Thoracic aorta (tissue), 1 donor: ENCODE measurements around the gene HDAC4.

- RAMPAGE, long total RNA: no peak
Observed at GRCh38 chr2:238727684-238728011, 120.2 kb upstream of the TWIST2 start.

- RAMPAGE, long total RNA: no peak
Observed at GRCh38 chr2:238728462-238729326, 119.2 kb upstream of the TWIST2 start.

- RAMPAGE, long total RNA: no peak
Observed at GRCh38 chr2:238938933-238939723, 91.2 kb downstream of the TWIST2 start.

- RAMPAGE, long total RNA: no peak
Observed at GRCh38 chr2:239002656-239003589, 155.0 kb downstream of the TWIST2 start.

DNA sequence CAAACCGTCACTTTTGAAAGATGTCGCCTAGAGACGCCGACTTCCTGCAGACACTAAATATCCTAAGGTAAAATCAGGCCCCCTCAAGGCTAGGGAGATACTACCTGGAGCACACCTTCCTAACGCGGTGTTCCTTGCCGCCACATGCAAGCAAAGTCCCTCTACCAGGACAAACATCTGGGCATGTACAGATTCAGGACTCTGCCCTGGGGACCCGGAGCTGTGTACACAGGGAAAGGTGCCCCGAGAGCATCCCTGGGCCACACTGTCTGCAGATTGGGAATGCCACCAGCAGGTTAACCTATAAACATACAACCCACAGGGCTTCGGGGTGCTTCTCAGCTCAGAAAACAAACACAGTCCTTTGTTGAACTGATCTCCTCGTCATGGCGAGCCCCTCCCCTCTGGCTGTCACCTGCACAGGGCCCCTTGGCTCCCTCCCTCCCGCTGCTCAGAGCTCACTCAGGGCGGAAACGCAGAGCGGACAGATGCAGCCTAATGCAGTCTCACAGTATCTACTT lies 218.9 kb downstream of the HDAC4 start:
- RAMPAGE, long total RNA: no peak

- RAMPAGE, long total RNA: no peak
Observed at GRCh38 chr2:239197202-239197627, 203.6 kb downstream of the HDAC4 start.

DNA sequence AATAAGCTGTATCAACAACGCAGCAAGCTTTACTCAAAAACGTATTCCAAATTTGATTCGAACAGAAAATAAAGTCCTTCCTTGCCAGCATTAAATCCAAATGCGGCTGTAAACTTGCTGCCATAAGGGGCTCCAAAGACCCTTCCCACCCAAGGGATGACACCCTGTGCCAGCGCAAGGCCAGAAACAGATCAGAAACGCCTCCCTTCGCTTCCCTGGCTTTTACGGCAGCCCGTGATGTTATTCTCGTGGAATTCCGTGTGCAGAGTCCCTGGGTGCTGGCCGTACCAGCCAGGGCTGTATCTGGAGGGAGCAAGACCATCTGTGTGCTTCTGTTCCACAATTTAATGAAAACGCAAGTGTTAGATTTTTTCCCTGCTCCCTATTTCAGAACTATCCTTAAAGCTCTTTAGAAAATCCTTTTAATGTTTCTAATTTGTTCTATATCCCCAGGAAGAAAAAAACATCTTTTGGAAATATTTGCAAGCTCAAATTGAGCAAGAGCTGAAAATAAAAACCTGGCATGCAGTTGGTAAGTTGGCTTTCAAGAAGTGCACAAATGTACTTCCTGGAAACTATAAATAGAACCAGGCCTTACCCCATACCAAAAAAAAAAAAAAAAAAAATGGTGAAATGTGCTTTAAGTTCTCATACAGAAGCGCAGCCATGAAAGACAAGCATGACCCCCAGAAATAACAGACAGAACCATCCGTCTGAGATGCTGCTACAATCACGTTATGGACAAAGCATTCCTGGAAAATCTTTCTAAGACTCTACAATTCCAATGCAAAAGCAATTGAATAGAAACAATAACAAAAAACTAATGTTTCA lies 178.7 kb downstream of the HDAC4 start:
- RAMPAGE, long total RNA: no peak

GRCh38 chr2:239240366-239241098 lies 160.3 kb downstream of the HDAC4 start:
- RAMPAGE, long total RNA: no peak

DNA sequence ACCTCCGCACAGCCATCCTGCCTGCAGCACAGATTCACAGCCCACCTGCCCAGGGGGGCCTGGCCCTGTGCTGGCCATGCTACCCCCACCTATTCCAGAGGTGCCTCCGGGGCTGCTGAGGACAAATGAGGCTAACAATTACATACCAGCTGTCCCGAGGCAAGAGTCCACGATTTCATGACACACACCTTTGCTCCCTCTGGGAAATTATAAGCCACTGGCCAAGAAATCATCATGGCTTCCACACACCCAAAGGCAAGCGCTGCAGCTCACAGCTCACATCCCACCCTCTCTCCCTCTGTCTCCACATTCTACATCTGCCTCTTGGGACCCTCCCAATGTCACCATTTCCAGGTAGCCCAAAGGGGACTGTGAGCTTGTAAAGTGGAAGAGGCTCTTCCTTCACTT lies 134.4 kb downstream of the HDAC4 start:
- RAMPAGE, long total RNA: no peak

GRCh38 chr2:239300007-239301089 lies 100.5 kb downstream of the HDAC4 start:
- RAMPAGE, long total RNA: no peak

GRCh38 chr2:239321636-239322519 lies 78.9 kb downstream of the HDAC4 start:
- RAMPAGE, long total RNA: no peak

DNA sequence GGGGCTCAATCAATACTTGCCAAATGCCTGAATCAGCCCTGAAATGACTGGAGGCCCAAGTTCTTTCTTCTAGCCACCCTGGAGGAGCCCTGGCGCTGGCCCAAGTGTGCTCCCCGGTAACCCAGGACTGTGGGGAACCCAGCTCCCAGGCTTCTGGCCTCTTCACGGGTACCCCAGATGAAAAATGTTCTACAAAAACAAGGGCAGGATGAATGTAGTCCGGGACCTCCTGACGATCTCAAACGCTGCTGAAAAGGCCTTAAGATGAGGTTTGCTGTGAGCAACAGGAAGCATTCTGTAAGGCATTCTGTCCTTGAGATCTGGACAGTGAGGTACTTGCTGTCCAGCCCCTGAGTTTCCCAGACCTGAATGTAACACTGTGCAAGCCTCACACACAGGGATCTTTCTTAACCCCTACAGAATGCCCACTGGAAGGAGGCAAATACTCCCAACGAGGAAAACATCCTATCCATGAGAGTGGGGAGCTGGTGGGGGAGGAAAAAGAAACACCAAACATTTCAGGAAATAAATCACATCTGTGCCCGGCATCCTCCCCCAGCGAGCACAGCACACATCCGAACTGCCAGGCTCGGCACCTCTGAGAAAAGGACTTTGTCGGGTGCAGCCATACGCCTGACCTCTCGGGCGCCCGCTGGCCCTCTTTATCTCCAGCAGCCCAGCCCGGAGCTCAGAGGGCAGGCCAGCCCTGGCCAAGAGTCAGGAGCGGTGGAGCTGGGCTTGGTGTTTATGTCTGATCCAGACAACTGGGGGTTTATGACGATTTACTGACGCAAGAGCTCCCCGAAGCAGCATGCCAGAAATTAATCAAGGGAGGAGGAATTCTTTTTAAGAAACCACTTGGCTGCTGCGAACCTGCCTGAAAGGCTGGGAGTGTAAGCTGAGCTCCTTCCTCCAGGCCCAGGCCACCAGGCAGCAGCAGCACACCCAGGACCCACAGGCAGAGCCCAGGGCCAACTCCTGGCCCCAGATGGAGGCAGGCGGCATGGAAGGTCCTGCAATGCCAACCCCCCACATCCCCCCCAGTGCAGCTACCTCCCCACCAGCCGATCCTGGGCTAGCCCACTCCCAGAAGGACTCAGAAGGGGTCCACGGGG lies 72.4 kb downstream of the HDAC4 start:
- RAMPAGE, long total RNA: no peak

- RAMPAGE, long total RNA: no peak
Observed at GRCh38 chr2:239330653-239331224, 70.1 kb downstream of the HDAC4 start.

GRCh38 chr2:239346581-239347451 lies 54.0 kb downstream of the HDAC4 start:
- RAMPAGE, long total RNA: no peak

DNA sequence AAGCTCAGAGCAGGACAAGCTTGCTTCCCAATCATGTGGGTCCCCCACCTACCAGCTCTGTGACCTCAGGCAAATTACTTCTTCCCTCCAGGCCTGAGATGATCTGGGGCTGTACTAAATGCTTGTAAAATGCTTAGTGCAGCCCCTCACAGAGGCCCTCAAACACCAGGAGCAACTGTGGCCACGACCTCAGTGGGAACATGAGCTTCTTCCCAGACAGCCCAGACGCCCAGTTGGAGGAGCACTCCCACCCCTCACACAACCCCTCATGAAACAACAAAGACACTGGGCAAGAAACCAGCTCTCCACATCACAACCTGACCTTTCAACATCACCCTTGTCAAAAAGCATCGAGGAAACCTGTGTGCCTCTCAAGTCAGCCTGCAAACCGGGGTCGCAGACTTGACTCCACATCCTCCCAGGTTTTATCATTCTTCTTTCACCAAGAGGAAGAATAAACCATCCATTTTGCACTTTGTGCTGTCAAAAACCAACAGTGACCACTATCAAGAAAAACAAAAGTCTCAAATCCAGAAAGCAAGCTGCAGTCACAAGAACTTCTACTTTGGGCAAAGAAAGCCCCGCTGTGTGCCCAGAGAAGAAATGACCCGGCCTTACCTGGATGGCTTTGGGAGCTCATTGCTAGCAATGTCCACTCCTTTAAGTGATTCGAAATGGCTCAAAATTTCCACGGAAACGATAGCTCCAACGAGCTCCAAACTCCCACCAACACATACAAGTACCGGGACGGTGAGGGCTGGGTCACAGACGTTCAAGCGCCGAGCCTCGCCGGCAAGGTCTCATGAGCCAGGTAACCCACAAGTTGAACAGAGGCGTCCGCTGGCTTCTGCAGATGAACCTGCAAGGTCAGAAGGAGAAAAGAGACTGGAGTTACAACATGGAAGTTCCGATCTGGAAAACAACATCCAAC lies 48.5 kb downstream of the HDAC4 start:
- RAMPAGE, long total RNA: no peak

DNA sequence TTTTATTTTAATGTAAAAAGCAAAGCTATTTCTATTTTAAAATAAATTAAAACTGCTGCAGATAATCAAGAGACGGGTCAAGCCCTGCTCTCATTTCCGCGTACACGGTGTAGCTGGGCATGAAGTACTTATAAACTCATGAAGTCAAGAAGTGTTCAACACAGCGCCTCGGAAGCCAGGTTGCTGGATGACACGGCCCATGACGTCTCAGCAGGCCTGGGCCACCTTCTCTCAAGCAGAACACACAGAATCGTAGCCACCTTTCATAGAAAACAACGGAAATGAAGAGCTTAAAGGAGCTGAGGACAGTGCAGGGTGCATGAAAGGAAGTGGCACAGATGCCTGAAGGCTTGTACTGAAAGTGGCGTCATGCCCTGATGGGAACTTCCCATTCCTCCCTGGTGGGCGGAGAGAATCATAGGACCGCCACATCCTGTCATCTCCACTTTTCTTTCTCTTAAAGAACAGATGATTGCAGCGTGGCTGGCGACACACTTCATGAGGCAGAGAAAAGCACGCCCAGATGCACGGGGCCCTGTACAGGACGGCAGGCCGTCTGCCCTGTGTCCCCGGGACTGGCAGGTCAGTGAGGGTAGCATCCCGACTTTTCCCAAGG lies 31.2 kb downstream of the HDAC4 start:
- RAMPAGE, long total RNA: no peak

- RAMPAGE, long total RNA: start-site peak on the minus strand at chr2:239401000-239401023, 77 reads
Observed at GRCh38 chr2:239400706-239401487, at the start of gene HDAC4. HDAC4 (minus strand) TSS chr2:239401020.

GRCh38 chr2:239457697-239458249 lies 57.0 kb upstream of the HDAC4 start:
- RAMPAGE, long total RNA: no peak

GRCh38 chr2:240236302-240236928 lies 96.0 kb upstream of the OTOS start:
- RAMPAGE, long total RNA: no peak

GRCh38 chr2:240249569-240250580 lies 109.4 kb upstream of the OTOS start:
- RAMPAGE, long total RNA: no peak